Heart left ventricle (tissue), 7 donors: ENCODE measurements around a stretch of chr6.

DNA sequence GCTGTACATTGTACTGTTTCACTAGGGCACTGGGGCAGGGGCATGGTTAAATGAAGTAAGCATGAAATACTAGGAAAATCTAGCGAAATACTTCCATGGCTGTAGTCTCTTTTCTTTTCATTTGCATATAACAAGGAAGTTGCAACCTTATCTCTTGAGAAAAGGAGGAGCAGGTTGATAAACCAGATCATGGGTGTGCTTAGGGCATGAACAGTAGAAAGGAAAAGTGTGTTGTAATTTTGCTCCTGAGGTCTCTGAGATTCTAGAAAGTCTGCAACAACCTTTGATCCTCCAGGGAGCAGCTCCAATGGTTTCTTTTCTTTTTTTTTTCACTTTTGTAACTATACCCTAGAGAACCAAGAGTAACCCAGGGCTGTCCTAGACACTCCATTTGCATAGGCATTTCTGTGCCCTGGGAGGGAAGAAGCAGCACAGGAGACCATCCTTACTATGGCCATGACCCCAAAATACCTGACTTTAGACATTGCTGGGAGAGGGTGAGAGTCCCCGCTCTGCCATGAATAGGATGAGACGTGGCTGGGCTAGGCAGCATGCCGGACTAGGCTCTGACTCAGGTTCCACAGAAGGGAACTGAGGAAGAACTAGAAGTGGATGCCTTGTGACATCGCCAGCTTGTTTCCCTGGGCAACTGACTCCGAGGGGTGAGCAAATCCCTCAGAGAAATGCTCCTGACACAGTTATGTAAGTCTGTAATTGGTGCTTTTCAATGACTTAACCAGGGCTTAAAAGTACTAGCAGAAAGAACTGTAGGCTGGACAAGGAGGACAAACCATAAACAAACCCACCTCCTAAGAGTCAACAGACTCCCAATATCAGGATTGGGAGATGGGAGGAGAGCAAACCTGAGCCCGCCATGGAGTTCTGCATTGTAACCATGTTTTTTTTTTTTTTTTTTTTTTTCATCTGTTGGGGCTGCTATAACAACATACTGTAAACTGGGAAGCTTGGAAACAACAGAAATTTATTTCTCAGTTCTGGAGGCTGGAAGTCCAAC lies 756 bp upstream of the ADTRP start:
- PRO-cap, 6 experiments: no peak in any of the 6 experiments
- RAMPAGE, long total RNA, 2 experiments: no peak in any of the 2 experiments
- RRBS: no CpG with 5 or more reads among the region's 7 CpGs

GRCh38 chr6:11834180-11834684 lies 55.6 kb upstream of the ADTRP start:
- PRO-cap, 6 experiments: no peak in any of the 6 experiments
- RAMPAGE, long total RNA, 2 experiments: no peak in any of the 2 experiments
- RRBS: no CpG with 5 or more reads among the region's 6 CpGs

- PRO-cap, 6 experiments: no peak in any of the 6 experiments
- RAMPAGE, long total RNA, 2 experiments: no peak in any of the 2 experiments
- RRBS: no CpG with 5 or more reads among the region's 2 CpGs
Observed at GRCh38 chr6:11920782-11921081, 91.4 kb upstream of the HIVEP1 start.

DNA sequence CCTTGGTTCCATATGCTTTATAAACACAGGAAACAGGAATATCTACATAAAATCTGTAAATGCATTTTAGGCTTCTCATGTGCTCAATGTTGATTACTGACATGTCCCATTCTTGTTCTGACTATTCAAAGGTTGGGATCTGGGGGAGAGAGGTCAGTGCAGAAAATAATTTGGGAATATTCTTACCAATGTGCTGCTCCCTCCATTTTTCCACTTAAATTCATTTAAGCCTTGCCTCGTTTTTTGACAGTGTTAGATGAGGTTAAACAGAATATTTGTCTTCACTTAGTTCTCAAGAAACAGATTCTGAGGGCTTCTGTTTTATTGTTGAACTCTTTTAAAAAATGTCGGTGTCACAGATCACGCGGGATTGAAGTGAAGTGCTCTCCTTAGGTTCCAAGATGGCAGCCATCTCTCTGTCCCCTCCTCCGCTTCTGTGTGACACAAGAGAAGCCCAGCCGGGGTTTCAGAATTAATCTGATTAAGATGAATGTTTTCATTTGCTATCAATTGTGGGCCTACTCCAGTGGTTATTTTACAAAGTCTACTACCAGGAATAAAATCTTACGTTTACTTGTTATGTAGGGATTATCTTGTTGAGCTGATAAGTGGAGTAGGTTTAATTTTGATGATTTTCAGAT lies 10.7 kb downstream of the HIVEP1 start:
- PRO-cap, 6 experiments: no peak in any of the 6 experiments
- RAMPAGE, long total RNA, 2 experiments: no peak in any of the 2 experiments
- RRBS: no CpG with 5 or more reads among the region's 7 CpGs

DNA sequence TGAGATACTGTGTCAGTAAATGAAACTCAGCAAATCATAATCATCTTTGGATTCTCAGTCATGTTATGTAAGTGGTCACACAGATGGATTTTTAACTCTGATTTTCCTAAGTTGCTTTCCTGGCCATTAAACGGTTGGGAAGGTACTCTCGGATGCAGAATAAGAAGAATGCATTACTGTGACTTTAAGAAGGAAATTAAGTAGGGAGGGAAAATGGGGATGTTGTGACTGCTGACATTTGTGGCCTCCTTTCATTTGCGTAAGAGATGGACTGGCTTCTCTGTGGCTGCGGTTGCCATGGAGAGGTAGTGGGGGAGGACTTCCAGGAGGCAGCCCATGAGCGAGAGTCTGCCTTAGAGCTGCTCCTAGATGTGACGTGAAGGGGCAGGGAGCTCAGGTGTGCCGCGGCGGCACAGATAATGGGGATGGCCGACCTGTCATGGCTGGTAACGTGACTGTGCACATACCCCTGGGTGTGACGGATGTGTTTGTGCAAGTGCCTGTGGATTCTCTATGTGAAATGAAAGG lies 48.6 kb downstream of the HIVEP1 start:
- PRO-cap, 6 experiments: no peak in any of the 6 experiments
- RAMPAGE, long total RNA, 2 experiments: no peak in any of the 2 experiments
- RRBS: no CpG with 5 or more reads among the region's 12 CpGs

DNA sequence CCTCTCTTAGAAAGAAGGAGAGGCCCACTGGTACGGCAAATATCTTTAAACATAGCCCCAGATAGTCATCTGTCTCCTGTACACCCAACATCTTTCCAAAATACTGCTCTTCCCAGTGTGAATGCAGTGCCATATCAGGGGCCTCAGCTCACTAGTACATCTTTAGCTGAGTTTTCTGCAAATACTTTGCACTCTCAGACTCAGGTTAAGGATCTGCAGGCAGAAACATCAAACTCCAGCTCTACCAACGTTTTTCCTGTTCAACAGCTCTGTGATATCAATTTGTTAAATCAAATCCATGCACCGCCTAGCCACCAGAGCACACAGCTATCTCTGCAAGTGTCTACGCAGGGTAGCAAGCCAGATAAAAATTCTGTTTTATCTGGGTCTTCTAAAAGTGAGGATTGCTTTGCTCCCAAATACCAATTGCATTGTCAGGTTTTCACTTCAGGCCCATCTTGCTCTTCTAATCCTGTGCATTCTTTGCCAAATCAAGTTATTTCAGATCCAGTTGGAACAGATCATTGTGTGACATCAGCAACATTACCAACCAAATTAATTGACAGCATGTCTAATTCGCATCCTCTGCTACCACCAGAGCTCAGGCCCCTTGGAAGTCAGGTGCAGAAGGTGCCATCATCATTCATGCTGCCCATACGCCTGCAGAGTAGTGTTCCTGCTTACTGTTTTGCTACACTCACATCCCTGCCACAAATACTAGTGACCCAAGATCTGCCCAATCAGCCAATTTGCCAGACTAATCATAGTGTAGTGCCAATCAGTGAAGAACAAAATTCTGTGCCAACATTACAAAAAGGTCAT lies 112.2 kb downstream of the HIVEP1 start:
- PRO-cap, 6 experiments: no peak in any of the 6 experiments
- RAMPAGE, long total RNA, 2 experiments: no peak in any of the 2 experiments
- RRBS: no CpG with 5 or more reads among the region's 6 CpGs

GRCh38 chr6:12296001-12297045 lies 6.2 kb downstream of the EDN1 start:
- PRO-cap, 6 experiments: peak in 1 of 6 experiments; most common plus-strand start chr6:12296453 (in 1); most common minus-strand start chr6:12296338 (in 1)
- RAMPAGE, long total RNA, 2 experiments: no peak in any of the 2 experiments
- RRBS: no CpG with 5 or more reads among the region's 15 CpGs

DNA sequence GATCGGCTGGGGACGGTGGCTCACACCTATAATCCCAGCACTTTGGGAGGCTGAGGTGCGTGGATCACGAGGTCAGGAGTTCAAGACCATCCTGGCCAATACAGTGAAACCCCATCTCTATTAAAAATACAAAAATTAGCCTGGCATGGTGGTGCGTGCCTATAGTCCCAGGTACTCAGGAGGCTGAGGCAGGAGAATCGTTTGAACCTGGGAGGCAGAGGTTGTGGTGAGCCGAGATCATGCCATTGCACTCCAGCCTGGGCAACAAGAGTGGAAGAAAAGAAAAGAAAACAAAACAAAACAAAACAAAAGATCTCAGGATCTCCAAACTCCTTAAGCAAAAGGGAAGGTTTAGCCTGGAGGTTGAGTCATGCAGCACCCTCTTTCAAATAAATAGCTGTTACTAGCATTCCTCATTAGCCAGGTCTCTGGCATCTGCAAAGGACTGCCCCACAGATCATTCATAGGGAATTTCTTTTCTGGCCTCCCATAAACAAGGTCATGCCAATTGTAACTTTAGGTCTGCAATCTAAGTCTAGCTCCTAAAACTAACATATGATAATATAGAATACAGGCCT lies 37.1 kb downstream of the EDN1 start:
- PRO-cap, 6 experiments: no peak in any of the 6 experiments
- RAMPAGE, long total RNA, 2 experiments: no peak in any of the 2 experiments
- RRBS: no CpG with 5 or more reads among the region's 7 CpGs

GRCh38 chr6:12331668-12332829 lies 41.9 kb downstream of the EDN1 start:
- PRO-cap, 6 experiments: no peak in any of the 6 experiments
- RAMPAGE, long total RNA, 2 experiments: no peak in any of the 2 experiments
- RRBS: no CpG with 5 or more reads among the region's 11 CpGs

DNA sequence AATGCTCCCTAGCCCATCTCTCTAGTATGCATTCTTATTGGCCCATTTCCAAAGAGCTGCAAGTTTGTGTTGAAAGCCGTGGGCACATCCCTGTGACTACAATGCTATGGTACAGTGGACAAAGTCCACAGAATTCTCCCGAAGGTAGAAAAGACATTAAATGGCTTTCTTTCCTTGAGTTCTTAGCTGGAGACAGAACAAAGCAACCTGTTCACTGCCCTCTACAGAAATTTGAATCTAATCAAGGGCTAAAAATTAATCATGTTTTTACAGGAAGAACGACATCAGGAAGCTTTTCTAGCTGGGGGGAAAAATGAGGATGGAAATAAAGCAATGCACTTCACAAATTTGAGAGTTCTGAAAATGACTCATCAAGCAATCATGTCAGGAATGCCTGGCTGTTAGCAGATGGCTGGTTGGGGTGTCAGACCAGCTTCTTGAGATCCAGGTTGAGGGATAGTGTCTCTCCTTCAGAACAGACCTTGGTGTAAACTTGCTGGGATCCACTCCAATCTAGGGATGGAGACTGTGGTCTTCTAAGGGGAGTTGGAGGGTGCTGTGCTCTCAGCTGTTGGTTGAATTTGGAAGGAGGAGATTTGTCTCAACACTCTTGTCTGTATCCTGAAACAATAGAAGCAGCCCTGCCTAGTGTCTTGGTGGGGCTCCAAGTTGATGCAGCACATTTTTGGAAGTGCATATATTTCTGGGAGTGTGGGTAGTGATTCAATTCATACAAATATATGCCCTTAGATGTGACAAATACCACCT lies 143.4 kb upstream of the PHACTR1 start:
- PRO-cap, 6 experiments: no peak in any of the 6 experiments
- RAMPAGE, long total RNA, 2 experiments: no peak in any of the 2 experiments
- RRBS: no CpG with 5 or more reads among the region's 3 CpGs

DNA sequence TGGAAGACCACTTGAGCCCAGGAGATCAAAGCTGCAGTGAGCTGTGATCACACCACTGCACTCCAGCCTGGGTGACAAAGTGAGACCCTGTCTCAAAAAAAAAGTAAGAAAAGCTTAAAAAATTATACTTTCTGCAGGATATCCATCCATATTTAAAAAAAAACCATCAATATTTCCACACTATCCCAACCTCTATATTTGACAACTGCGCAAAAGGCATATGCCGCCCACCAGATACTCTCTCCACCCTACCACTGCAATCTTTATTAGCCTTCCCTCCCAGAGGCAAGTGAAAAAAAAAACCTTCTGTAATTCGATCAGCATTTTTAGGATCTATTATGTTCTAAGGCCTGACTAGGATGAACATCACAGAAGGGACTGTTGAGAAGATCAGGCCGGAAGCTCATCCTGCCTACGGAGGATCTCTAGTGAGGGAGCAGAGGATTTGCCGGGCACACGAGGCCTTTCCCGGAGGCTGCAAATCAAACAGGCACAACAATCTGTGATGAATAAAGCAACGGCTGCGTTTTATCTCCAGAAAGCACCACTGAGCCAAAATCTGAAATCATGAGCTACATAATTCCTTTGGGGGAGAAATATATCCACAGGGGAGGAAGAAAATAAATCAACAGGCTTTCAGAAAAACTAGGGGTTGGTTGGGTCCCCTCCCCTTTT lies 65.9 kb downstream of the GFOD1 start:
- PRO-cap, 6 experiments: no peak in any of the 6 experiments
- RAMPAGE, long total RNA, 2 experiments: no peak in any of the 2 experiments
- RRBS: 0% methylated on average over 2 of the region's 10 CpGs

DNA sequence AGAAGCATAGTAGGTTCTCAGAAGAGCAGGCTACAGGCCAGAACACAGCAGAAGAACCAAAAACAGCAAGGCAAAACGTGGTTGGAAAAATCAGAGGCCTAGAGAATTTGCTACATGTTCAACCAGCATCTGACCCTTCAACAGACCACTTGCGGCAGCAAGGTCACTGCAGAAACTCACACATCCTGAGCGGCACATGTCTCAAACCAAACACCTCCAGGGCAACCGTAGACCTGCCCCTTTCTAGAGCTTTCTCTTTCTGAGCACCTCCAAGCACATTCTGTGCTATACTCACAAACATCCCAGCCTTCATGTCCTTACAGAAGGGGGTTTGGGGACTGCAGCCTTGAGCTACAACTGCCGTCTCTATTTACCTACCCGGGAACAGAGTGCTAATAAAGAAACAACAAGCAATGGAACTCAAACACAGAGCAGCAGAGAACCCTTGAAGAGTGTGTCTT lies 52.6 kb downstream of the GFOD1 start:
- PRO-cap, 6 experiments: no peak in any of the 6 experiments
- RAMPAGE, long total RNA, 2 experiments: no peak in any of the 2 experiments
- RRBS: no CpG with 5 or more reads among the region's 6 CpGs

- PRO-cap, 6 experiments: no peak in any of the 6 experiments
- RAMPAGE, long total RNA, 2 experiments: no peak in any of the 2 experiments
- RRBS: no CpG with 5 or more reads among the region's 6 CpGs
Observed at GRCh38 chr6:13644463-13644908, 29.4 kb downstream of the NOL7 start.

GRCh38 chr6:13695238-13695945 lies 16.2 kb downstream of the RANBP9 start:
- PRO-cap, 6 experiments: no peak in any of the 6 experiments
- RAMPAGE, long total RNA, 2 experiments: no peak in any of the 2 experiments
- RRBS: no CpG with 5 or more reads among the region's 4 CpGs

- PRO-cap, 6 experiments: peak in 1 of 6 experiments; most common plus-strand start chr6:13710830 (in 1)
- RAMPAGE, long total RNA, 2 experiments: start-site peak on the minus strand in 2 of 2 experiments, at chr6:13710753-13711189 at its widest, 7 to 50 reads per replicate
- RRBS: 2% methylated on average over 35 of the region's 97 CpGs
Observed at GRCh38 chr6:13710399-13711464, 903 bp downstream of the RANBP9 start.

DNA sequence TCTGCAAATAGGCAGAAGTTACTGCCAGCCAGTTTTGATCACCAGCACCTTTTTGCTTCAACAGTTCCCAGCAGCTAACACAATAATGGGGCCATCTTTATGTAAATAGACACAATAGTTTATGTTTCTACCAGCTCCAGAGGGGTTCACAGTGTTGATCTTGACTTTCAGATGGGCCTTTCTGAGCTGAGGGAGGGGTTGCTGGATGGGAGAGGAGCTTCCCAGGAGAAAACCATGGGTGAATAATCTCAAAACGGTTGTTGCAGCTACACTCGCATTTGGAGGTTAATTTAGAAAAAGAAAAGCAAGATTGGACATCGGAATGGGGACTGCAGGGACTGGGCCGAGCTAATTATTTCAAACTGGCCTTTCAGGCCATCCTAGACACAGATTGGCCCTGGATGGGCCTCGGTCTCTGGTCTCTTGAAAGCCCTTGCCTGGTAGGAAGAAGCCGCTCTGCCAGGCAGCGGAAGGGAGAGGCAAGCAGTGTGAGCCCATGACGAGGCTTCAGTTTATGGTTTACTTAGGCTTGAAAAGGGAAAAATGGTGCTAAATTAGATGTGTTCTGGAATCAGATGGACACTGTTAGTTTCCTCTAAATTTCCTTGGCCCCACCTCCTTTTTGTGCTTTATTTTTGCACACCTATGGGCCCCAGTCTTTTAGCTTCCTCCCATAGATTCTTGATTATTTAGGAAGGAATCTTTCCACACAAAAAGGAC lies 11.5 kb downstream of the CD83 start:
- PRO-cap, 6 experiments: no peak in any of the 6 experiments
- RAMPAGE, long total RNA, 2 experiments: no peak in any of the 2 experiments
- RRBS: no CpG with 5 or more reads among the region's 8 CpGs

DNA sequence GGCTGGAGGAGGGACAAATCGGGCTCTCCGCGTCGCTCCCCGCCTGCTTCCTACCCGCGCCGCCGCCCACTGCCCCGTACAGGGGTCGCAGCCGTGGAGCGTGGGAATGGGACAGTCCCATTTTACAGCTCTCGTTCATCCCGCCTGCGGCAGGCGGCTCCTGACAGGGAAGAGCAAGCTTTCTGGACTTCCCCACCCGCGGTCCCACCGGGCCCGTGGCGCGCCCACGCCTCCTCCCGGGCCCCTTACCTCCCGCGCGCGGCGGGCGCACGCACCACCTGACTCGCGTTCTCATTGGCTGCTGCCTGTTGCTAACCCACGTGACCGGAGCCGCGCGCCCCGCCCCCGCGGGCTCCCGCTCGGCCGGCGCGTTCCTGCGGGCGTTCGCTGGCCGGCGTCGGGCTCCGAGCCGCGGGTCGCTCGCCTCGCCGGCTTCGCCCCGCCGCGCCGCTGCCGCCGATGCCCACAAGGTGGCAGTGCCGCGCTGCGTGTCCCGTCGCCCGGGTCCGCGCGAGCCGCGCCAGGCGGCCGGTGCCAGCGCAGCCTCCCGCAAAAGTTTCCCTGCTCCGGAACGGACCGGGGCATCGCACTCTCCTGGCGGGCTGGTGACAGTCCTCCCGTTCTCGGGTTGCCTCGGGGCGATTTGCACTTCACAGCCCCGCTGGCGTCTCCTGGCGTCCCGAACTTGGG lies 93.4 kb downstream of the CD83 start:
- PRO-cap, 6 experiments: peak in 6 of 6 experiments; most common plus-strand start position 383 of the sequence (in 4); most common minus-strand start position 217 of the sequence (in 4)
- RAMPAGE, long total RNA, 2 experiments: no peak in any of the 2 experiments
- RRBS: 1% methylated on average over 45 of the region's 95 CpGs

GRCh38 chr6:14241311-14241820 lies 123.8 kb downstream of the CD83 start:
- PRO-cap, 6 experiments: no peak in any of the 6 experiments
- RAMPAGE, long total RNA, 2 experiments: no peak in any of the 2 experiments
- RRBS: no CpG with 5 or more reads among the region's 4 CpGs

DNA sequence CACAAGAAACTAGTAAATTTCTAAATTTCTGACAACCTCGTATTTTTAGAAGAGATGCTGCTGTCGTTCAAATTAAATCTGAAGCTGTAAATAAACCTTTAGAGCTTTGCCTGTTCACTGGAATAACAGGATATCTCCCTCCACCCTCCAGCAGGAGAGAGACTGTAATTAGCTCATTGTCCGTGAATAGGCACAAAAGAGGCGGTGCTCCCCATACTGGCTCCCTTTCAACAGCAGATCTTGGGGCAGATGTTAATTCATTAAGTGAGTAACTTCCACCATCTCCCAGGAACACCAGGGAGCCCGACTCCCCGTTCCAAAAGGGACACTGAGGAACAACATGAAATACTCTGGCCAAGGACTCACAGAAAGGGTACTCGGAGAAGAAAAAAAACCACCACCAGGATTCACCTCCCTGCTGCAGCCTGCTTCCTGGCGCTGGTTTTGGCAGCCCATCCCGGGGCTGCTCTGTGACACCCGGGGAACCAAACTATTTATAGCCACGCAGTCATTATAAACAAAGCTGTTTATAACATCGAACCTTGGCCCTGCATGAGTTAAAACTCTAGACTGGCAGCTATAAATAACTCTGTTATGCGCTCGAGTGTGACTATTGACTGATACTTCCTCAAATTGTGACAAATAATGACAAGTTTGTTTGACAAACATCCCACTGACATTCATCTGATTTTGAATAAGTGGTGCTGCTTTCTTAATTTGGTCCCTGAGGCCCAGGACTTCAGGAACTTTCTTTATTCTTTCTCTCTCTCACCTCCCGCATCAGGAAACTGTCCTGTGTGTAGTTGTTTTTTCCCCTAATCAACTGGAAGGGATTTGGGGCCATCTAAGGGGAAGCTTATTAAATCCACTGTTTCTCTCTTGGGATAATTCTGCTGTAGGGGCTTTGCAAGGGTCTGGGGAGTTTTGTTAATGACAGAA lies 521.5 kb downstream of the CD83 start:
- PRO-cap, 6 experiments: peak in 4 of 6 experiments; most common plus-strand start position 176 of the sequence (in 1); most common minus-strand start position 446 of the sequence (in 3)
- RAMPAGE, long total RNA, 2 experiments: no peak in any of the 2 experiments
- RRBS: no CpG with 5 or more reads among the region's 15 CpGs

- PRO-cap, 6 experiments: no peak in any of the 6 experiments
- RAMPAGE, long total RNA, 2 experiments: no peak in any of the 2 experiments
- RRBS: no CpG with 5 or more reads among the region's 5 CpGs
Observed at GRCh38 chr6:15273339-15273747, 27.5 kb downstream of the JARID2 start.